ENCODE measurements around a stretch of chr5.

GRCh38 chr5:225713-226317 is 7.7 kb downstream of the SDHA start:
- PRO-cap: no peak

- PRO-cap: no peak
Observed at GRCh38 chr5:235098-235578, 17.0 kb downstream of the SDHA start.

DNA sequence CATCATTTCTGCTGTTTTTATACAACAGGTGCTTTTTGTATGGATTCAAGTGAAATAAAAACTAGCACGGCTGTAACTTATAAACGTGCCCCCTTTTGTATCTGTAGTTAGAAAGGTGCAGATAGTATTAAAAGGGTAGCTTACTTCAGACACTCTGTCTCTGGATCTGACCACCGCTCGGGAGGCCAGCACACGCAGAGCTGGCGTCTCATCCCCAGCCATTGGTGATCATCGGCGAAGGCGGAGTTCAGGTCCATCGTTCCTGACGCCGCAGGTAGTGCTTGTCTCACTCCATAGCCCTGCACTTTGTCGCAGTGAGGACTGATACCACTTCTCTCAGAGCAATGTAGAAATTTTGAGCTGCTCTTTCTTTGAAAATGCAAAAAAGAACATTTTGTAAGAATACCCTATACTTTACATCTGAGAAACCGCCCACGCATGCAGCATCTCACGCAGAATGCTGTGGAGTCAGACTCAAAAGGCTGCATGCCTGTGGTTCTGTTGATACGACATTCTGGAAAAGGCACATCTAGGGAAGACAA is 19.6 kb downstream of the SDHA start:
- PRO-cap: no peak

DNA sequence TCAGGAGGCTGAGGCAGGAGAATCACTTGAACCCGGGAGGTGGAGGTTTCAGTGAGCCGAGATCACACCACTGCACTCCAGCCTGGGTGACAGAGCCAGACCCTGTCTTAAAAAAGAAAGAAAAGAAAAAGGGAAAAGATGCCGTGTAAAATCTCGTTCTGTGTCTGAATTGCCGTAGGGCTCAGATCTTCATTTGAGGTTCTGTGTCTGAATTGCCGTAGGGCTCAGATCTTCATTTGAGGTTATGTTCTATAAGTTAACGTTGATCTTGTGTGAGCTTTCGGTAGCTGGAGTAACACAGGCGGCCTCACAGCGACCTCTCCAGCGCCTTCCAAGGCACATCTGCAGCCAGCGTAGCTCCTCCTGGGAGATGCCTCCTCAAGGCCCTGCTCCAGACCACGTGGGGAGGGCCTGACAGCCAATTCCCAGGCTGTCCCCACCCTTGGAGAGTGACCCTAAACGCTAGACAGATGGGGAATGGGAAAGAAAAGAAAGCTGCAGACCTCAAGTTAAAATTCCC is 8.8 kb upstream of the AHRR start:
- PRO-cap: no peak

GRCh38 chr5:322389-323029 is 995 bp downstream of the AHRR start:
- PRO-cap: no peak

GRCh38 chr5:345648-346228 is 24.2 kb downstream of the AHRR start:
- PRO-cap: no peak

GRCh38 chr5:474706-475535 is 31.9 kb downstream of the EXOC3 start:
- PRO-cap: no peak

- PRO-cap: no peak
Observed at GRCh38 chr5:522906-523749, 1.1 kb downstream of the SLC9A3 start.

GRCh38 chr5:523988-524317 is 296 bp downstream of the SLC9A3 start:
- PRO-cap: no peak

GRCh38 chr5:530062-530457 is 5.8 kb upstream of the SLC9A3 start:
- PRO-cap: no peak

- PRO-cap: no peak
Observed at GRCh38 chr5:622862-623270, 10.7 kb downstream of the CEP72 start.

DNA sequence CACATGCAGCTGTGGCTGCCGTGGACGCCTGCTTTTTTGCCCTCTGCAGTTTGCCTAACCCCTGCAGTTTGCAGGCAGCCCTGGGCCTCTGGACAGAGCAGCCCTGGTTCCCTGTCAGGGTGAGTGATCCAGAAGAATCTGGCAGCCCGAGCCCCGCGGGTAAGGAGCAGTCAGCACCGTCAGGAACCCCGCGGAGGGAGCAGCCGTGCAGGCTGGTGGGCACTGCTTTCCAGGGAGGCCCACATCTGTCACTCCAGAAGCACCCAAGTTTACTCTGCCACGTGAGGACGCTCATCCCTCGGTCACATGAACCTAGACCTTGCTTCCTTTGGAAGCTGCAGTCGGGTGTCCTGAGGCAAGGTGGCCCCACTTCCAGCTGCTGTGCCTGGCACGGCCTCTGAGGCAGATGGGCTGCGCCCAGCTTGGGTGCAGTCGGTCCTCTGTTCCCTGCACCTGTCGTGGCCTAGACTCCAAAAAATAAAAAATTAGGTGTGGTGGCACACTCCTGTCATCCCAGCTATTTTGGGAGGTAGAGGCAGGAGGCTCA is 30.5 kb downstream of the CEP72 start:
- PRO-cap: no peak

- PRO-cap: no peak
Observed at GRCh38 chr5:661295-661934, 31.7 kb downstream of the TPPP start.

DNA sequence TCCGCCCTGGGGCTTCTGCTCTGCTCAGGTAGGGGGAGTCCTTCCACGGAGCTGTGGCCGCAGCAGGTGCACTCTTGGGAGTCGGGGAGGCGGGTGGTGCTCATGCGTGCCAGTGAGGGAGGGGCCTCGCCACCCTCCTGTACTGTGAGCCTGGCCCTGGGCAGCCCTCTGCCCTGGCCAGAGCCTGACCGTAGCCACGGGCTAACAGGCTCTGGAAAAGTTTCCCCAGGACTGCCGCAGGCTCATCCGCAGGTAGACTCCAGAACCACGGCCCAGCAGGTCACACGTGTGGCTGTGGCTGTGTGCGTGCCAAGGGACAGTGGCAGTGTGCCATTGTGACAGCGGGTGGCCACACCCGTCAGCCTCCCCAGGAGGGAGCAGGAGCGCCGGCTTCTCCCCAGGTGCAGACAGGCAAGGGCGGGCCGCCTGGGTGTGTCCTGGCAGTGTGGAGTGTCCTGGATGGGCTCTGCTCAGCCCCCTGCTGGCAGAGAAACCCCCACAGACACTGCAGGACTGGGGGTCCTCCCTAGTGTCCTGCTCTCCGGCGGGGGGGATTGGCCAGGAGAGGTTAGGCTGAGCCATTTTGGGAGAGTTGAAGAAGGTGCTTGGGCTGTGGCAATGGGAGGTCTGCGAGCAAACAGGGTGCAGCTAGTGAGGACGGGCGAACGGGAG is 29.5 kb downstream of the TPPP start:
- PRO-cap: no peak

- PRO-cap: no peak
Observed at GRCh38 chr5:751301-751676, 33.2 kb downstream of the ZDHHC11B start.

GRCh38 chr5:757529-758638 is 26.6 kb downstream of the ZDHHC11B start:
- PRO-cap: no peak

- PRO-cap: no peak
Observed at GRCh38 chr5:912100-913363, 19.8 kb downstream of the TRIP13 start.

GRCh38 chr5:1059954-1060715 is 51.5 kb downstream of the NKD2 start:
- PRO-cap: no peak

GRCh38 chr5:1095787-1096202 is 16.1 kb downstream of the SLC12A7 start:
- PRO-cap: no peak

GRCh38 chr5:1098128-1098383 is 13.8 kb downstream of the SLC12A7 start:
- PRO-cap: no peak